Neural progenitor cell (in vitro differentiated cells): Measurements from ENCODE around the gene KCNMB1.

DNA sequence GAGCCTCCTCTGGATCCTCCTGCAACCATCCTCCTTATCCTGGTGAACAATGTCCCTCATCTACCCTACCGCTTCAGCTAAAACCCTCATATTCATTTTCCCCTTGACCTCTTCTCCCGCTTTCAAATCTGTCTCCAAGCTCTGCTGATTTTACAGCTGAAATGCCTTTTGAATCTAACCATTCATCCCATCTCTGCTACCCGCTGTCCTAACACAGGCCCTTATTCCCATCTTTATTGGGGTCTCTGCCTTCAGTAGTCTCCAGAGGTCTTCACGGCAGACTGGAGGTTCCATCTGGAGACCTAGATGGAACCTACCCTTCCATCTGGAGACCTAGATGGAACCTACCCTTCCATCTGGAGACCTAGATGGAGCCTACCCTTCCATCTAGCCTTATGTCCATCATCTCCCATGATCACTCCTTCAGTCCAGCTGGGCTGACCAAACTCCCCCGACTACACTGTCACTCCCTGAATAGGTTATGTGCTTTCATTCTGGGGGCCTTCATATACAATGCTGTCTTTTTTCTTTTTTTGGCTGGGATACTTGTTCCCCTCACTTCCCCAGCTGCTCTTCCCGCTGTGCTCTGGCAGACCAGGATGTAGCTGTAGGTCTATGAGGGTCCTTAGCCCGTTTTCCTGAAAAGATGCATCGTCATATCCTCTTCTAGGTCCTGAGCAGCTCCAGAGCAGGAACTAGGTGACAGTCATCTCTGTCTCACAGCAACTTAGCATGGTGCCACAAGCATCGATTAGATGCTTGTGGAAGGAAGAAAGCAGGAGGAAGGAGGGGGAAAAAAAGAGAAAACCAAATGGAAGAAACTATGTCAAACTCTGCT lies 253.5 kb downstream of the SLIT3 start:
- RAMPAGE, long total RNA = no peak

DNA sequence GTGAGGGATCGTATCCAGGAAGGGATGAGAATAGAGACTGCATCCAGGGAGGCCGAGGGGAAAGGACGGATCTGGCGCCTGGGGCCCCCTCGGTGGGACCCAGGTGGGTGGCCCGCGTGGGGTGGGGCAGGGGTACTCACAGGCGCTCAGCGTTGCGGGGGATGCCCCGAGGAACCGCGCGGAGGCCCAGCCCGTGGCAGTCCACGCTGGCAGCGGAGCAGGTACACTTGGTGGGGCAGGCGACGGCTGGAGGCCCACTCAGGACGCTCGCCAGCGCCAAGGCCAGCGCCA lies 621 bp downstream of the SLIT3 start:
- RAMPAGE, long total RNA = no peak

DNA sequence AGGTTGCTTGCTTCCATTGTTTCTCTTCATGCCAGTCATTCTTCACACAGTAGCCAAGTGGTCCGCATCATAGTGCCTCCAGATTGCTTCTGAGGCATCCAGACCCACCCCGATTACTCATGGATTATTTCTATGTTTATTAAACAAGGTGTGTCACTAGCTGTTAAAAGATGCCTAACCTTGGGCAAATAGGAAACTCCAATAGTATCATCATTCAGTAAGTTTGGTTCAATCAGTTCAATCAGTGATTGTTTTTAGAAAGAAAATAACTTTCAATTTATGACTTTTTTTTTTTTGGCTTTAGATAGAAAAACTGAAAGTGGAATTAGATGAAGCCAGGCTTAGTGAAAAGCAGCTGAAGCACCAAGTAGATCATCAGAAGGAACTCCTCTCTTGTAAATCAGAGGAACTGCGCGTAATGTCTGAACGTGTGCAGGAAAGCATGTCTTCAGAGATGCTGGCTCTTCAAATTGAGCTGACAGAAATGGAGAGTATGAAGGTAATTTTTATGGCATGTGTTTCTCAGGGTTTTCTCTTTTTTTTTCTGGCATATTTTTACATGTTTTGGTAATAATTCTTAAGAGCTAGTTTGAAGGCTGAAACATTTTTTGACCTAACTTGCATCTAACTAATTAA lies 9.6 kb downstream of the SPDL1 start:
- RAMPAGE, long total RNA = no peak

GRCh38 chr5:169674238-169674603 lies 37.1 kb downstream of the DOCK2 start:
- RAMPAGE, long total RNA = no peak

DNA sequence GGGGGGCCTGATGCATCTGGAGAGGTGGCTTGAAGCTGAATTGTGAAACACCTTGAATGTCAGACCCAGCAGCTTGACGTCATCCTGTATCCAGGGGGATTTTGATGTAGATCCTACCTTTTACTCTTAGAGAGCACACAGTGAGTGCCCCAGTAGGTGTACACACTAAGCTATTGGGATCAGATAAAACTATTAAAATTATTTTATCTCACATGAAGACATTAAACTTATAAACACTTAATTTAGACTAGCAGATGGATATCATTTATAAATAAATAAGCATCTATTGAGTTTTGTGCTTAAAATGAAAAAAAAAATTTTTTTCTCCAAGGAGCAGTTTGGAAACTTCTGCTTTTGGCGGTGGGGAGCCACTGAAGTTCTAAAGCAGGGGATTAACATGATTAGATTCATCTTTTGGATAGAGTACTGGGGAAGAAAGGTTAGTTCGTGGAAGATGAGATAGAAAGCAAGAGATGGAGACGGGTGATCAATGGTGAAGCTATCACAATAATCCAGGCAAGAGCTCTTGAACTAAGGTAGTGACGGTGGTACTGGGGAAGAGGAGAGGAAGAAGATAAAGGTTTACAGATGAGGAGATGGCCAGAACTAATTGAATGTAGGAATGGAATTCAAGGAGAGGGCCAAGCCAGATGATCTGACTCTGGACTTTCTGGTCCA lies 90.5 kb downstream of the DOCK2 start:
- RAMPAGE, long total RNA = no peak

GRCh38 chr5:169855536-169856097 lies 124.7 kb downstream of the INSYN2B start:
- RAMPAGE, long total RNA = no peak

DNA sequence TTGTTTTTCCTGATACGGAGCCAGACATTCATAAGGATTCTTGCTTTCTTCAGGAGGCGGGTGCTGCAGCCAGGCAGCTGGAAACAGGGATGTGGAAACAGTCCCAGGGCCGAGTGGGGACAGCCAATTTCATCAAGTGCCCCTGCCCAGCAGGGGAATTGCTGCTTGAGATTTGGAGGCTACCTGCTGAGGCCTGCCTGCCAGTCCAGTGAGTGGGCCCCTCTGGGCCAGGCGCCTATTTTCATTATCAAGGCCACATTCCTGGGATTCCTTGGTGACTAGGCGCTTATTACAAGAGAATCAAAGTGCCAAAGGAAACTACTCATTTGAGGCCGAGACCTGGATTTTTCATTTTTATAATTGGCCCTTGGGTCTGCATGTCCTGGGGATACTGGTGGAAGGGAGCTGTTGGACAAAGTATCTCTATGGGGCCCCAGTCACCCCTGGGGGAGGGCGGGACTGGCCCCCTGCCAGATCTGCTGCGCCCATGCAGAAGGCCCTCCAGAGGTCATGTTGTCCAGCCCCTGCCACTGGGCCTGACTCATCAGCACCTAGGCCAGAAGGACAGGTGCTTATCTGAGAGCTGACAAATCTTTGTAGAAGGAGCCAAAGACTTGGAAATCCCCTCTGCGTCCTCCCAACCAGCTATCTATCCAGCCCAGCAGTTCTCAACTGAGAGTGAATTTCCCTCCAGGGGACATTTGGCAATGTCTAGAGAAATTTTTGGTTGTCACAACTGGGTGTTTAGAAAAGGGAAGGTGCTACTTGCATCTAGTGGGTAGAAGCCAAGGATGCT lies 45.5 kb downstream of the FOXI1 start:
- RAMPAGE, long total RNA = no peak

GRCh38 chr5:170254212-170254768 lies 21.5 kb downstream of the C5orf58 start:
- RAMPAGE, long total RNA = no peak

- RAMPAGE, long total RNA = no peak
Measured at GRCh38 chr5:170259896-170260386, 27.2 kb downstream of the C5orf58 start.

DNA sequence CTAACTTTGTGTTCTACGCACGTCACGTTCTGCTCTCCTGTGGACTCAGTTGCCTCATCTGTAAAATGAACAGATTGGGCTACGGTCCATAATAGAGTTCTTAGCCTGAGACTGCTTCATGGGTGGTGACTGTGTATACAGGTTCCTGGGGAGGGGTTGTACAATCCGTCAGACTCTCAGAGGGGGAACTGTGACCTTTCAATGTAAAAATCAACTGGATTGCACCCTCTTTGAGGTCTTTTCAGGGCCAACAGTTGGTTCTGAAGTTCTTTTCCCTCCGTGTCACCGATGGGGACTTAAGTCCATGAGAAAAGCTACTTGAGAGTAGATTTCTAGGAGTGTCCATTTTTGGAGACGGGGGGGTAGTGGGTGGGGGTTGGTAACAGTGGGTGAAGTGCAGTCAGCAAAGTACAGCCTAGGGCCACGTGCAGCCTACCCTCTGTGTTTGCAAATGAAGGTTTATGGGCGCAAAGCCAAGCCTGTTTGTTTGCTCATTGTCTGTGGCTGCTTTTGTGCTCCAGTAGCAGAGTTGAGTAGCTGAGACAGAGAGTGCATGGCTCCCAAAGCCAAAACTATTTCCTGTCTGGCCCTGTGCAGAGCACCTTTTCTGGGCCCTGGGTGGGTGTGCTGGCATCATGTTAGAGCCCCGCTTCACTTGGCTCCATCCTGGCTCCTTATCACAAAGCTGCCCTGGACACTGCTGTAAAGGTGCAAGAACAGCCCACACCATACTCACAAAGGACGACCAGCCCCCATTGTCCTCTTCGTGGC lies 23.8 kb downstream of the LCP2 start:
- RAMPAGE, long total RNA = no peak

- RAMPAGE, long total RNA = no peak
Measured at GRCh38 chr5:170278348-170279383, 18.9 kb downstream of the LCP2 start.

DNA sequence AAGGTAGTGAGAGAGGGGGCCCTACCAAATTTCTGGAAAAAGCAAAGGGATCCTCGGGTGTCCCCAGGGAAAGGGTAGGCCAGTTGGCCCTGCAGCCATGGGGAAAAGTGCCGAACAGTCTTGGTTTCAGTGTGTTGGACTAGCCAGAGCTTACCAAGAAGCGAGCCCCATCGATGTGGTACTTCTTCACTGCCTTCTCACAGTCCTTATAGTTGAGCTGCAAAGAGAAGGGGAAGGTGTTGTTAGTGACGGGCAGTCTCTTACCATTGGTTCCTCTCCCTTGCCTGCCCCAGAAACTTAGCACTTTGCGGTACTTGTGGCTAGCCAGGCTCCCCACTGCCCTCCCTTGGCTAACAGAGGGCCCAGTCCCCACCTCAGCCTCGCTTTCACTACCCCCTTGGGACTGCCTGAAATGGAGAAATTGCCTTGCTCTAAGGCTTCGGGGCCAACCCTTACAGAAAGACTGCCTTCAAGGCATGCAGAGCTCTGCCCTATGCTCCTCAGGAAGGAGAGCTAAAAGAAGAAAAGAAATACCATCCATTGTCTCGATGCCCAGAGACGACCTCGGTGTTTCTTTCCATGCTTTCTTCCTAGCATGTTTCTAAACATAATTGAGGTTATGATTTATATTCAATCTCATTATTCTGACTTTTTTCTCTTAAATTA lies 4.3 kb downstream of the LCP2 start:
- RAMPAGE, long total RNA = no peak

GRCh38 chr5:170388883-170389908 lies at the start of gene KCNMB1:
TSS of gene KCNMB1 (minus strand) at chr5:170389367.
- RAMPAGE, long total RNA = no peak

- RAMPAGE, long total RNA = no peak
Measured at GRCh38 chr5:170632748-170634082, 129.4 kb downstream of the KCNIP1 start.

DNA sequence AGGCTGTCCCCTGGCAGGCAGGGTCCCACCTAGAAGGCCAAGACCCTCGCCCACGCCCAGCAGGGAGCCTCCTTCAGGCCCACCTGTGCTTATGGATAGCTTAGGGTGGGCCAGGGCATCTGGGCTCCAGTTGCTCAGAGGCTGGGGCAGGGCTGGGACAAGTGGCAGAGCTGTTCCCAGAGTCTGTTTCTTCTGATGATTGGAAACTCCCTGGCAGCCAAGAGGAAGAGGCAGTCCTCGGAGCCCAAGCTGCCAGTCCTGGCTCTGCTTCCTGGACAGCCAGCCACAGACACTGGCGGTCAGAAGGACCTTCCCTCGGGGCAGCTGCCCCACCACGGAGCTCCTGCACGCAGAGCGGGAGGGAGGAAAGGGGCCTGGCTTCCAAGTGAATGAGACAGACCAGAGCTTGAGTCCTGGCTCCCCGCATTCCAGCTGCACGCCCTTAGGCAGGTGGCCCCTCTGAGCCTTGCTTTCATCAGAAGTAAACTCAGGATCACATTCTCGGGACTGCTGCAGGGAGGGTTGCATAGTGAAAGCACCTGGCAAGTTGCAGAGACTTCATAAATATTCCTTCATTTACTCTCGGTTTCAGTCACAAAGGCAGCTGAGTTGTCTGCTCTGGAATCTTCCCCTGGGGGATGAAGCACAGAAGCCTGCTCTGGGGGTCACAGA lies 37.9 kb upstream of the GABRP start:
- RAMPAGE, long total RNA = no peak

GRCh38 chr5:170746241-170746918 lies 37.1 kb upstream of the GABRP start:
- RAMPAGE, long total RNA = no peak

GRCh38 chr5:170755630-170756618 lies 27.6 kb upstream of the GABRP start:
- RAMPAGE, long total RNA = no peak

GRCh38 chr5:170783926-170784125 lies 301 bp downstream of the GABRP start:
- RAMPAGE, long total RNA = no peak

- RAMPAGE, long total RNA = no peak
Measured at GRCh38 chr5:170862174-170862975, 557 bp downstream of the RANBP17 start.

- RAMPAGE, long total RNA = no peak
Measured at GRCh38 chr5:171424874-171425174, 5.4 kb downstream of the FGF18 start.